SK-N-SH (cell line): ENCODE measurements around the gene BICD1.

DNA sequence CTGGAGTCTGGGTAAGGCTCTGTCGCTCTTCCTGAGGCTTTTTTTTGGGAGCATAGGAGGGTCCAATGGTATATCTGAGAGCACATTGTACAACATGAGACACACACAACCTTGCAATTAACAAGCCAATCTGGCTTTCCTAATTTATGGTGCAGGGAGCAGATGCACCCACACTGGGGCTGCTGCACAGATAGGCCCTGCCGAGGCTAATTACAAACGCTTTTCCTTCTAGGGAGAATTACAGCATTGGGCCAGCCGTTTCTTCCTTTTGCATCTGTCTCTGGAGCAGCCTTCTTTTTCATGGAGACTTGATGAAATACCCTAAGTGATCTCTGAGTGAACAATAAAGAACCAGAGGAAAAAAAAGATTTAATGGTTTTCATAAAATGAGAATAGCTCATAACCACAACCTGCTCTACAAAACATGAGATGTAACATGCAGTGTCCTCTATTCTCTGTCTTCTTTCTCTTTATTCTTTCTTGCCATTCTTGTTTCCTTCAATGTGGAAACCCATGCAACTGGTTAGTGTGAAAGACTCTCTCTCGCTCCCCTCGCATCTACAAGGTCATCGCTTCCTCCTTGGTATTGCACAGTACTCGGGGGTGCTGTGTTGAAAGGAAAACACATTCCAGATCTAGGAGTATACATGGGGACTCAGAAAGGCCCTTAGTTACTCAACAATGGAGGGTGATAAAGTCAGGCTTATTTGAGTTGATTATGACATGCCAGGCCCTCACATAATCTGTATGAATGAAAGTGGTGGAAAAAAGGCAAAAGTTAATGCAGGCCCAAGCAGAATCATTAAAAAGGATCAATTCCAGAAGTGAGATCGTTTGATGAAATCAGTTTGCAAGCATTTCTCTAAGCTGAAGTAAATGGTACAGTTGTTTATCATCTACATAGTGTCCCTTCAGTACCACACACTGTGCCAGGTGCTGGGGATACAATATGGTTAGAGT is 75.3 kb upstream of the OVCH1 start:
- RRBS: no CpG with 5 or more reads among the region's 9 CpGs
CAGE:
- cytosol, long polyA plus RNA: no peak
- long polyA plus RNA: no peak
- nucleus, long polyA plus RNA: no peak

- RRBS: no CpG with 5 or more reads among the region's 8 CpGs
CAGE:
- cytosol, long polyA plus RNA: no peak
- long polyA plus RNA: no peak
- nucleus, long polyA plus RNA: no peak
Observed at GRCh38 chr12:29603994-29604612, 106.6 kb upstream of the OVCH1 start.

- RRBS: no CpG with 5 or more reads among the region's 9 CpGs
CAGE:
- cytosol, long polyA plus RNA: no peak
- long polyA plus RNA: no peak
- nucleus, long polyA plus RNA: no peak
Observed at GRCh38 chr12:29640008-29640432, 142.5 kb upstream of the OVCH1 start.

DNA sequence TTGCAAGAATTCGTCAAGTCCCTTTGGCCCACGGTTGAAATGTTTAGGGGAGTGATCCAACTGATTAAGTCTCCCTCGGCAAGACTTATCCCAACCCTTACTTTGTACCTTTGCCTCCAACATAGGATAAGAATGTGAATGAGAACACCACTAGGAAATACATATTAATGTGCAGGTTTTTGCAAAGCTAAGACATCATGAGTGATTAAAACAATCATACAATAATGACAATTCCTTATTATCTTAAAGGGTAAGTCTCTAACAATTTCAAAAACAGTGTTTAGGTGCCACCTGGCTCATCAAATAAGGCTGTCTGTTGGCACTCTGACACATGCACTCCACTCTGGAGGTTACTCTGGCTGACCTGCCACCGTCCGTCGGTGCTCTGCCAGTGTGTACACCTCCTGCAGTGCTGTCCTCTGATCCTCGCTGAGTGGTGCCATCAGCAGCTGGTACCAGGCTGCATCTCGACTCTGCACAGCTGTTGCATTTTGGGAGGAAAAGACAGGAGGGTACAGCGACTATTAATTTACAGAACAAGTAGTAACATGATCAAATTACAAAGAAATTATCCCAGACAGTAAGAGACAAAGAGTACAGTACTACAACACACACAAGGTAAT is 64.0 kb downstream of the IPO8 start:
- RRBS: no CpG with 5 or more reads among the region's 9 CpGs
CAGE:
- cytosol, long polyA plus RNA: no peak
- long polyA plus RNA: no peak
- nucleus, long polyA plus RNA: no peak

DNA sequence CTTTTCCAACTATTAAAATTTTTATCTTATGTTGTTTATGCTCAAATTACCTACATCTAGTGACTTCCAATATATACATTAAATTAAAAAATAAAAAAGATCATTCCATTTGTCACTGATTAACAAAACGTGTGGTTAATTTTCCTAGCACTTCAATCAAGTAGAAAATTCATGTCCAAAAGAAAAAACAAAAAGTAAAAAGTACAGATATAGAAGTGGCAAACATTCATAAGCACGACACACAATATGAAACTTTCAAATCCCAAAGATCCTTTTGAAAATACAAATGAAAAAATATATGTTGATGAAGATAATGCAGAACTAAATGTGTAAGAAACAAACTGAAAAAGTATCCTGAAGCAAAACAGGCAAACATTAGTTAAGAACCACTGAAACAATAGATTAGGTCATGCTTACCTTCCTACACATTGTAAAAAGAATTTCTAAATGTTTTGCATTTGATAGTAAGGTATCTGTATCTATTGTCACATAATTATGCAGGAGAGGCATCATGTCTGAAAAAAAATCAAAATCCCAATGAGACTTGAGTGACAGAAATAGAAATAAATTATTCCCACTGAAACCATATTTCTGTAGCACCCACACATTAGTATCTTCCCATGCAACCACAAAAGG is 43.8 kb downstream of the IPO8 start:
- RRBS: no CpG with 5 or more reads among the region's 2 CpGs
CAGE:
- cytosol, long polyA plus RNA: no peak
- long polyA plus RNA: no peak
- nucleus, long polyA plus RNA: no peak

DNA sequence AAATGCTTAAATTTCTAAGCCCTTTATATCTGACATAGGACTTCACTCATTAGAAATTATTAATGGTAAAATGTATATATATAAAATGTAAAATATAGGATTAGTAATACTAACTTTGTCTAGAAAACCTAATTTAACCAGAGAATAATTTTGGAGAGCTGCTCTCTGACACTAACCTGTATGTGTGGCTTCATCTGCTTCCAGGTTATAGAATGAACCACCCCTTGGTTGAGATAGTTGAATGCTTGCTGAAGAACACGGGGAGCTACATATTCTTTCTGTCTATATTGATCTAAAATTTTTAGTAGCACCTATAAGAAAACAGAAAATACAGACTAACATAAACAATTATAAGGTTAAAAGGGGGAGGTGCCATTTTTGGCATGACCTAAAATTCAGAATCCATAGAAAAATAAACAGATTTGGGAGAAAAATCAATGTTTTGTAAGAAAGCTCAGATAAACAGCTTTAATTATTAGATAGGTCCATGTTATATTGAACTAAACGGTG is 24.8 kb downstream of the IPO8 start:
- RRBS: no CpG with 5 or more reads among the region's 2 CpGs
CAGE:
- cytosol, long polyA plus RNA: no peak
- long polyA plus RNA: no peak
- nucleus, long polyA plus RNA: no peak

DNA sequence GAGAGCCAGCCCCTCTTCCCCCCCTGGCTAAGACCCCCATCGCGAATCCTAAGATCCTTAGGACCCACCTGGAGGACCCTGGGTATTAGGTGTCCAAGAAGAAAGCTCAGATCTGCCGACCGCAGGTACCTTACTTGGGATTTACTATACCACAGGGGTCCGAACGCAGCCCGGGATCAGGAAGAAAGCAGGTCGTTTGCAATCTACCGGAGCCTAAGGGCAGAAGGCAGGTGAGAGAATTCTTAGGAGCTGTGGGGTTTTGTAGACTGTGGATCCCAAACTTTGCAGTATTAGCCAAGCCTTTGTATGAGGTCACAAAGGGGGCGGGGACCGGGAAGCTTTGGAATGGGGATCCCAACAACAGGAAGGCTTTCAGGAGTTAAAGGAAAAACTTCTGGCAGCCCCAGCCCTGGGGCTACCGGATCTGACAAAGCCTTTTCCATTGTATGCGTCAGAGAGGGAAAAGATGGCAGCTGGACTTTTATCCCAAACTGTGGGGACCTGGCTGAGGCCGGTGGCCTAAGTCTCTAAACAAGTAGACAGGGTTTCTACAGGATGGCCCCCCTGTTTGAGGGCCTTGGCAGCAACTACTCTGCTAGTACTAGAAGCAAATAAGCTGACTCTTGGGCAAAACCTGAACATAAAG is 47.5 kb downstream of the DDX11 start:
- RRBS: no CpG with 5 or more reads among the region's 14 CpGs
CAGE:
- cytosol, long polyA plus RNA: no peak
- long polyA plus RNA: no peak
- nucleus, long polyA plus RNA: no peak

- RRBS: no CpG with 5 or more reads among the region's 10 CpGs
CAGE:
- cytosol, long polyA plus RNA: no peak
- long polyA plus RNA: no peak
- nucleus, long polyA plus RNA: no peak
Observed at GRCh38 chr12:31317234-31318391, 8.3 kb downstream of the SINHCAF start.

DNA sequence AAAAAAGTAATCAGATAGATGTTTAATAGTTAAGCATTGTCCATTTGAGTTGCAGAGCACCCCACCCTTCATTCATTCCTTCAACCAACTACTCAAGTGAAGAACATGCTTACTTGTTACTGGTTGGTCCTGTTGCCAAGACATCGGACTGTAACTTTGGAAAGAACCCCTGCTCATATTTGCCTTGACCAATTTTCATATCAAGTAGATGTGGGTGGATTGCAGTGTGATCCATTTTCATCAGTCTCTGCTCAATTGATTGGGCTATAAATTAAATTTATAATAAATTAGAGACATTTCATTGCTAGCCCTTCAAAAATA is 116.7 kb upstream of the SINHCAF start:
- RRBS: no CpG with 5 or more reads among the region's 1 CpG
CAGE:
- cytosol, long polyA plus RNA: no peak
- long polyA plus RNA: no peak
- nucleus, long polyA plus RNA: no peak

DNA sequence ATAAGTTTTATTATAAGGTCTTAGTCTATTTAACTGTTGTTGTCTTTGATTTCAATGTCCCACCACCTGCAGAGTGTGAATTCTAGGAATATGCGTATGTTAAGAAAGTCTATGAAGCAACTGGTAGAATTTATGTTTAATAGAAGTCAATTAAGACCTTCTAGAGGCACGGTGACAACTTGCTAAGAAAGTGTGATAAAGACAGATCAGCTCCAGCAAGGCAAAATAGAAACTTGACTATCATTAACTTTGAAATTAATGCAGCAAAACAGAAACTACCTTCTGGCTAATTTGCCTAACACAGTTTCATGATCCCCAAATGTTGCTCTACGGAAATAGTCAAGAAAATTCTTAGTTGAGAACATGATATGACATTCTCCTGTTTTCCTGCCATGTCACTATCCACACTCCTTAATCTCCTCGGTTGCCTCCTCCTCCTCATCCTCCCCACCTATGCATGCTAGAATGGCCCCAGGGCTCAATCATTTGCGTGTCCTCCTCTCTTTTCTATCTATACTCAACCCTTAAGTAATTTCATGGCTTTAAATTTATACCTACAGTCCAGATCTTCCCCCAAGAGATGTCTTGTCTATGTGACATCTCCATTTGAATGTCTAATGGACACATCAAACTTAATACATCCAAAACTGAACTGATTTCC is 4.2 kb downstream of the DENND5B start:
- RRBS: no CpG with 5 or more reads among the region's 5 CpGs
CAGE:
- cytosol, long polyA plus RNA: no peak
- long polyA plus RNA: no peak
- nucleus, long polyA plus RNA: no peak

DNA sequence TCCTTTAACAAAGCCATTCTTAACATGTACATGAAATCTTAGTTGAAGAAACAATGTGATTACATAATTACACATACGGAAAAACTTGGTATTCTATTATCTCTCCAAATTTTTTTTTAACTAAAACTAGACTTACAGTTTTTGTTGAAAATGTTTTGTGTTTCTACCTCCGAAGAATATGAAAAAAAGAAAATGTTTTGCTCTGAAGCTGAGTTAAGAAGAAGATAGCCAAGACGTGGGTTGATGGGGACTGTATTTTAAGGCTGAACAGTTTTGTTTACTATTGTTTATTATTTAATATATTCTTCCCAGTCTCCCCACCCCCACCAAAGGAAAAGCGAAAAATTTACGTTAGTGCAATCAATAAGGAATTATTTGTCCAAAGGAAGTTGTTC is 1.7 kb downstream of the DENND5B start:
- RRBS: no CpG with 5 or more reads among the region's 5 CpGs
CAGE:
- cytosol, long polyA plus RNA: no peak
- long polyA plus RNA: no peak
- nucleus, long polyA plus RNA: no peak

DNA sequence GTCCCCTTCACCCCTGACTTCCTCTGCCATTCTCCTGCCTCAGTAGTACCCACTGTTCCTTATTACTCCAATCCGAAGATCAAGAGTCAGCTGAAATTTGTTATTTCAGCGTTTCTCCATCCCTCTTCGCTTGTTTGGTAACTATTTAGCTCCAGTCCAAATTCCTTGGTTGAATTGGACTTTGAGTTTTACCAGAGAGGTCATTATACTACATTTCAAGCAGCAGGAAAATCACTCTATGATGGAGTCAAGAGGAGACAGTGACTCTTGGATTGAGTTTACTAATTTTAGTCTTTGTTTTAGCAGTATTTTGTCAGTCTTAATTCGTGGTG is 4.6 kb downstream of the ETFBKMT start:
- RRBS: no CpG with 5 or more reads among the region's 4 CpGs
CAGE:
- cytosol, long polyA plus RNA: no peak
- long polyA plus RNA: no peak
- nucleus, long polyA plus RNA: no peak

DNA sequence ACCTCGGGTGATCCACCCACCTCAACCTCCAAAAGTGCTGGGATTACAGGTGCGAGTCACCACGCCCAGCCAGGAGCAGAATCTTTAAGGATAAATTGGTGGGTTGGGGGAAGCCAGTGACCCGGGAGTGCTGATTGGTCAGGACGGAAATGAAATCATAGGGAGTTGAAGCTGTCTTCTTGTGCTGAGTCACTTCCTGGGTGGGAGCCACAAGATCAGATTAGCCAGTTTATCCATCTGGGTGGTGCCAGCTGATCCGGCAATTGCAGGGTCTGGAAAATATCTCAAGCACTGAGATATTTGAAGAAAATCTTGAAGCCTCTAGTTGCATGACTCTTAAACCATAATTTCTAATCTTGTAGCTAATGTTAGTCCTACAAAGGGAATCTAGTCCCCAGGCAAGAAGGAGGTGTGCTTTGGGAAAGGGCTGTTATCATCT is 4.9 kb upstream of the AMN1 start:
- RRBS: no CpG with 5 or more reads among the region's 6 CpGs
CAGE:
- cytosol, long polyA plus RNA: no peak
- long polyA plus RNA: no peak
- nucleus, long polyA plus RNA: no peak

- RRBS: no CpG with 5 or more reads among the region's 1 CpG
CAGE:
- cytosol, long polyA plus RNA: no peak
- long polyA plus RNA: no peak
- nucleus, long polyA plus RNA: no peak
Observed at GRCh38 chr12:31755868-31756117, 27.0 kb upstream of the AMN1 start.

GRCh38 chr12:31797376-31797922 is 5.4 kb upstream of the H3-5 start:
- RRBS: no CpG with 5 or more reads among the region's 10 CpGs
CAGE:
- cytosol, long polyA plus RNA: no peak
- long polyA plus RNA: no peak
- nucleus, long polyA plus RNA: no peak

DNA sequence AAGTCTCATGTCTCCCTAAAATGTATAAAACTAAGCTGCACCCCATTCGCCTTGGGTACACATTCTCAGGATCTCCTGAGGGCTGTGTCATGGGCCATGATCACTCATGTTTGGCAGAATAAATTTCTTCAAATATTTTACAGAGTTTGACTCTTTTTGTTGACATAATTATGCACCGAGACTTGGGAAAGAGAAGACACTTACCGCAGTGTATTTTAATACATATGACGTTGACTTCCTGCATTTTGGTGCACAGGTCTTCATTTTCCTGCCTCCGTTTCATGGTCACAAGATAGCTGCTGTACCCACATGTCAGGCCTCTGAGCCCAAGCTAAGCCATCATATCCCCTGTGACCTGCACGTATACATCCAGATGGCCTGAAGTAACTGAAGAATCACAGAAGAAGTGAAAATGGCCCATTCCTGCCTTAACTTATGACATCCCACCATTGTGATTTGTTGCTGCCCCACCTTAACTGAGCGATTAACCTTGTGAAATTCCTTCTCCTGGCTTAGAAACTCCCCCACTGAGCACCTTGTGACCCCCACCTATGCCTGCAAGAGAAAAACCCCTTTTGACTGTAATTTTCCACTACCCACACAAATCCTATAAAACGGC is 14.9 kb upstream of the H3-5 start:
- RRBS: no CpG with 5 or more reads among the region's 8 CpGs
CAGE:
- cytosol, long polyA plus RNA: no peak
- long polyA plus RNA: no peak
- nucleus, long polyA plus RNA: no peak

GRCh38 chr12:31860284-31860820 is 68.3 kb upstream of the H3-5 start:
- RRBS: no CpG with 5 or more reads among the region's 4 CpGs
CAGE:
- cytosol, long polyA plus RNA: no peak
- long polyA plus RNA: no peak
- nucleus, long polyA plus RNA: no peak

DNA sequence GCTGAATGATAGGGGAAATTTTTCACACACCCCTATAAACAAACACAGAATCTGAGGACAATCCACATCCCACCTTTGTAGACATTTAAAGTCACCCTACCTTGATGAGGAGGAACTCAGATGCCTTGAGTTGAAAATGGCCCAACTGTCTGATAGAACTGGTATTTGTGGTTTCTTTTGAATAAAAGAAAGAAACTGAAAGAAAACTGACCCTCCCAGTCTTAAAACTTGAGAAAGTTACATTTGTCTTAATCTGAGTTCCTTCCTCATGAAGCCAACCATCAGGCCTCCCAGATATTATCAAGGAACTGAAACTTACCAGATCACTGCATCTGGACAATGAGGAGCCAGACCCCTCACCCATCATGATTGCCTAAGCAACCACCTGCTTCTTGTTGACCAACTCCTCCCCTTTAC is 72.1 kb upstream of the RESF1 start:
CAGE:
- cytosol, long polyA plus RNA: no peak
- long polyA plus RNA: no peak
- nucleus, long polyA plus RNA: no peak

DNA sequence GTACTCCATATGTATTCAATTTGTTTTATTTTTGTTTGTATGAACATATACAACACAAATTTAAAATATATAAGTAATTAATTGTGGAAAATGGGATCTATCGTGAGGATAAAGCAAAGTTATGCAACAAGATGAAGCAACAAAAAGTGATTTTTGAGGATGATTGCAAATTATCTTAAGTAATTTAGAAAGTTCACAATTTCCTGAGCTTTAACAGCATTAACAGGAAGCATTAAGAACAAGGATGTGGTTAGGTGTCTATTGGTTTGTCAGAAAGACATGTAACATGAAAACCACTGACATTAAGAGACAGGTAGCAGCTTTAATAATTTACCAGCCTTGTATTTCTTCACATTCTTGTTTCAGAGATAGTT is 68.7 kb upstream of the RESF1 start:
- RRBS: no CpG with 5 or more reads among the region's 1 CpG
CAGE:
- cytosol, long polyA plus RNA: no peak
- long polyA plus RNA: no peak
- nucleus, long polyA plus RNA: no peak

- RRBS: 2% methylated on average over 37 of the region's 104 CpGs
CAGE:
- cytosol, long polyA plus RNA: no peak
- long polyA plus RNA: no peak
- nucleus, long polyA plus RNA: start-site peak on the plus strand at chr12:32106790-32106882, 89 and 54 reads in 2 replicates
Observed at GRCh38 chr12:32106382-32107262, at the start of gene BICD1. Gene BICD1, plus strand, starts transcription at chr12:32106847.